Cerebellum (tissue), 5 donors: ENCODE results near the gene LGI2.

DNA sequence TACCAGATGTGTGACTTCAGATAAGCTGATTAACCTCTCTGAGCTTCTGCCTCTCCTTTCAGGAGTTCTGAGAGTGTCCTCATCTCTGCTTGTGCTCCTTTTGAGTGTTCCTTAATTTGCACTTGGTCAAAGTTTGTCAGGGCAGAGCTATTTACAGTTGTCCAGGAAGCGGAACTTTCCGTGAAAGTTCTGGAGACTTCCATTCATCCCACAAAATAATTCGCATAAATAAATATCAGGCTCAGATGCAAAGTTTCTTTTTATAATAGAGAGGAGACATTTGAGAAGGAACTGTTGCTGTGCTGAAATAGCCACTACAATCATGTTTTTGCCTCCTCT is 30.1 kb upstream of the PROM1 start:
- PRO-cap, 3 experiments, result no peak in any of the 3 experiments
- RAMPAGE, long total RNA, result no peak

GRCh38 chr4:16212339-16213050 is 13.8 kb downstream of the TAPT1 start:
- PRO-cap, 3 experiments, result no peak in any of the 3 experiments
- RAMPAGE, long total RNA, result no peak

GRCh38 chr4:16237237-16238202 is 11.2 kb upstream of the TAPT1 start:
- PRO-cap, 3 experiments, result no peak in any of the 3 experiments
- RAMPAGE, long total RNA, result no peak

- PRO-cap, 3 experiments, result no peak in any of the 3 experiments
- RAMPAGE, long total RNA, result no peak
Observed at GRCh38 chr4:16744951-16745472, 153.4 kb downstream of the LDB2 start.

- PRO-cap, 3 experiments, result no peak in any of the 3 experiments
- RAMPAGE, long total RNA, result no peak
Observed at GRCh38 chr4:16817935-16818513, 80.4 kb downstream of the LDB2 start.

DNA sequence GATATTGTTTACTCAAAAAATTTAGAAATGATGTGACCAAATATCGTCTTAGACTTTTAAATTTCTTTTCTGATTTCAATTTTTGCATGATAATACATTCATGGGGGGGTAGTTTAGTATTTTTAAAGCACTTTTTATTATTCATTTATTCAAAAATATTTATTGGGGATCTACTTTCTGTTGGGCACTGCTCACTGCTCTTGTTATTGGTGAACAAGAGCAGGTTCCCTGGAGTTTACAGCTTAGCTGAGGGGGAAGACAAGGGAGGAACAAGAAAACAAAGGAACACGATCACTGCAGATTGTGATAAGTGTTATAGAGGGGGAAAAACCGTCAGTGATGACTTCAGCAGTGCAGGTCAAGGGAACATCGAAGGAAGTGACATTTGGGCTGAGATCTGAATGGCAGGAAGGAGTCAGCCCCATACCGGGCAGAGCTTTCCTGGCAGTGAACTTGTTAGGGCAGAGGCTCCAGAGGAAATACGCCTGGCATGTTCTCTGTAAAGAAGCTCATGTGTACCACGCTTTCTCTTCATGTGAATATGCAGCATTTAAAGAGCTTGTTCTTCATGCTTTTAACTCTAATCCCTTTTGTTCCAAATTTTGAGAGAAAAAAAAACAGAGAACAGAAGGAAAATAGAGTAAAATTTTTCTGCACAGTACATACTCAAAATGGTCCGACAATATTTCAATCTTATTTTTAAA is 78.1 kb downstream of the LDB2 start:
- PRO-cap, 3 experiments, result no peak in any of the 3 experiments
- RAMPAGE, long total RNA, result no peak

DNA sequence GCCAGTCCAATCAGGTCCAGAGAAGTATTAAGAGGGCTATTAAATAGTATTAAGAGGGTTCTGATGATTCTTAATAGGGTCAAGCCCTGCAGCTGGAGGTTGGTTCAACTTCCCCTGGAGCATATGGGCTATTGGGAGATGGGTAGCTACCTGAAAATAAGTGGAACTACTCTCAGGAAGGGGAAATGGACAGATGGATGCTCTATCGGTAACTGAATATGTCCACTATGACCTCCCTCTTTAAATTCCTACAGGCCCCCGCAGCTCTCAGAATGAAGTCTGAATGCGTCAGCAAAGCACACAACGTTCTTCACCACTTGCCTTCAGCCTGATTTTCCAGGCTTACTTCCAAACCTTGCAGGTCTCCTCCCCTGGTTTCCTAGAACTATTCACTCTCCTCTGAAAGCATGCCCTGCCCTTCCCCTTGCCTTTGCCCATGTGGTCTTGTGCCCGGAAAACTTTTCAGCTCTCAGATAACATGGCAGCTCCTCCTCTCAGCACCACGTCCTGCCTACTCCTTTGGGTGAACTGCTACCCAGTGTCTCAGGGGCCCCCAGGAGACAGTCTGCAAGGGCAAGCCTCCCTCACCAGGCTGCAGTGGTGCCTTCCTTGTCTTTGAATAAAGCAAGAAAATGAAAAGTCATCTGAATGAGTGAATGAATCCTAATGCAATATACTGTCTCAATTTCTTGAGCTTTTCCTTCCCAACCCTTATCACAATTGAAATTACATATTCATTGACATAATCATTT is 268.5 kb upstream of the LDB2 start:
- PRO-cap, 3 experiments, result no peak in any of the 3 experiments
- RAMPAGE, long total RNA, result no peak

- PRO-cap, 3 experiments, result no peak in any of the 3 experiments
- RAMPAGE, long total RNA, result no peak
Observed at GRCh38 chr4:17206664-17207122, 305.2 kb downstream of the QDPR start.

DNA sequence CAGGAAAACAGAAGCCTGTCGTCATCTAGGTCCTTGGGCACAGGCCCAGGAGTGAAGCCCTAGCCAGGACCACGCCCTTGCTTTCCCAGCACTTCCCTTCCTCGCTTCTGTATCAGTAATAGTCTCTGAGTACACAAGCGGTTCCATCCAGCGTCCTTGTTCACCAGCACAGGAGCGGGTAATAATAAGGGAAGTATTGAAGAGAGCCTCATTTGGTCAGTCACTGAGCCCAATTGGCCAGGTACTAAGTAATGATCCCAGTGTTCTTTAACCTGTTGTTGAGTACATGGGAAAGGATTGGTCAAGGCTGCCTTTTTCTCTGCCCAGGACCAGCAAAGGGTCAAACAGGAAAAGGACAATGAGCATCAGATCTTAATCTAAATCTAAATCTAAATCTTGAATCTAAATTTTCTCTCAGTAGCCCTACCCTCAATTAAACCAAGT is 74.3 kb downstream of the QDPR start:
- PRO-cap, 3 experiments, result no peak in any of the 3 experiments
- RAMPAGE, long total RNA, result no peak

GRCh38 chr4:17580942-17581828 is 4.2 kb downstream of the LAP3 start:
- PRO-cap, 3 experiments, result no peak in any of the 3 experiments
- RAMPAGE, long total RNA, result no peak

GRCh38 chr4:18318932-18319453 is 297.4 kb upstream of the LCORL start:
- PRO-cap, 3 experiments, result no peak in any of the 3 experiments
- RAMPAGE, long total RNA, result no peak

DNA sequence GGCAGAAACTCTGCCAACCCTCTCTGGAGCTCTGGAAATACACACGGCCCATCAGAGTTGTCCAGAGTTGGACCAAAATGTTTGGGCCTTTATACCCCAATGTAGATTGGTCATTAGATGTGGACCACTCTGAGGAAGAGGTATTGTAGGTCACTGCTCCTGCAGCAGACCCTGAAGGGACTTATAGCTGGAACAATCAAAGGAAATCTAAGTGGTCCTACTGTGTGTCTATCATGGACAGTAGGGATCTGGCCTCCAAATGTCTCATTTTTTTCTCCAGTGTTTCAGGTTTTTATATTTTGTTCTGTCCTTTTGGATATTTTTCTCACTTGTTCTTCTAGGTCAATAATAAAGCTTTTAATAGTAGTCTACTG is 807.5 kb upstream of the LCORL start:
- PRO-cap, 3 experiments, result peak in 3 of 3 experiments; most common minus-strand start position 175 of the sequence (in 3)
- RAMPAGE, long total RNA, result no peak

DNA sequence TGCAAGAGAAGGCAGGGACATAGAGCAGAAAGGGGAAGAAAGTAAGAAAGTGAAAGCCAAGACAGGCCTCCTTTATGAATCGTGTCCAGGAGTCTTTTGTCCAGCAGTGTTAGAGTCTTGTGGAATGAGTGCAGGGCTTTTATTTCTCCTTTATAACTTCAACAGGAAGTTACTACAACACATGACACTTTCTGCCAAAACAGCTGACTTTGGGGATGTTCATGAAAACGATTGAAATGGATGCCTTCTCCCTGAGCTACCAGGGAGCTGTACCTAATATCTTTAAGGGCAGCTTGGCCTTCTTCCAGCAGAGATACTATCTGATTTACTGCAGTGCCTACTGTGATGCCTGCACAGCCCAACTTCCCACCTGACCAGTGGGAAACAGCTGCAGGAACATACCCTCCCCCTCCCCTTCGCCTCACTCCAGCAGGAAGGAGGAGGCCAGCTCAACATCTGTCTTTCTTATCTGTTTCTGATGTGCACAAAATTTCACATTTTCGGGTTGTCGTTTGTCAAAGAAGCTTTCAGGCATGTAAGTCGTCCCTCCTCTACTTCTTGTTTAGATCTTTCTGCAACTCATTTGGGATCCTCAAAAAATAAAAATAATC is 557.6 kb upstream of the SLIT2 start:
- PRO-cap, 3 experiments, result no peak in any of the 3 experiments
- RAMPAGE, long total RNA, result no peak

DNA sequence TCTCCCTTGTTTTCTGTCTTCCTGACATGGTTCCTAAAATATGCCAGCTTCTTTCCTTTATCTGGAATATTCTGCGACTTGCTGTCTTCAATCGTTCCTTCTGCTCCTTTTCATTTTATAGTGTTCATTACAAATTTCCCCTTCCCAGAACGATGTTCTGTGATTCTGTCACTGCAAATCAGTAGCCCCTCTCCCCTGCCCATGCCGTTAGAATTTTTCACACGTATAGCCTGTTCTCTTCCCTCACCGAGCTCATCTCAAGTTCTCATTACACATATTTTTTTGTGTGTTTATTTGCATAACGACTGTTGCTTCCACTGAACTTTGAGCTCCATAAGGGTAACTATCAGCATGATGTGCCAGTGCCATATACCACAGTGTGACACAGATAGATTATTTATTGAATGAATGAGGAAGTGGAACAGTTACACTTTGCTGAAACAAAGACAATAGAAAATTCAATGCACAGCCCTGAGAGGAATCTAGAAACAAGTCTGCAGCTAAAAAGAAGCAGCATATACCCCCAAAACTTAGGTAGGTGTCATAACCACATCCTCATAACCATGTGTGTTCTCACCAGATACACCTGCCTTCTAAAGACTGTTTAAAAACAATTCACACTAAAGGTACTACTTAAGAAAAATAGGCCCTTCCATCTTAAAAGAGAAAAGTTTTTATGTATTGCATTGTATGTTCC is 389.8 kb downstream of the PACRGL start:
- PRO-cap, 3 experiments, result no peak in any of the 3 experiments
- RAMPAGE, long total RNA, result no peak

DNA sequence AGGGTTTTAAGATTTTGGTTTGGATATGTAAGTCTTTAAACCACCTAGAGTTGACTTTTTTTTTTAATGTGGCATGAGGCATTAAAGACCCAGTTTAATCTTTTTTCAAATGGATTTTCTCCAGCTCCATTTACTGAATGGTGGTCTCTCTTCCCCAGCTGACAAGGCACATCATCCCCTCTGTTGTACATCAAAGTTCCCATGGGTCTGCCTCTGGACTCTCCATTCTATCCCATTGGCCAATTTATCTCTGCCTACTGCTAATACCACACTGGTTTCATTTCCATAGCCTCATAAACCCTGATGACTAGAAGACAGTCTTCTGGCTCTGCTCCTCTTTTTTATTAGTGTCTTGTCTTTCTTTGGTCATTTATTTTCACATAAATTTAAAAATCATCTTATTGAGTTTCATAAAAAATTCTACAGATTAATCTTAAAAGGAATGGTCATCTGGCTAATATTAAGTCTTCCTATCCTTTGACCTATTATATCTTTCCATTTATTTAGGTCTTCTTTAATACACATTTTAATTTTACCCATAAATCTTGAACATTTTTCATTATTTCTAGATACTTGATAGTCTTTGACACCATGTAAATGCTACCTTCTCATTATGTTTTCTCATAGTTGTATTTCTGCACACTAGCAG is 116.3 kb downstream of the ADGRA3 start:
- PRO-cap, 3 experiments, result no peak in any of the 3 experiments
- RAMPAGE, long total RNA, result no peak

DNA sequence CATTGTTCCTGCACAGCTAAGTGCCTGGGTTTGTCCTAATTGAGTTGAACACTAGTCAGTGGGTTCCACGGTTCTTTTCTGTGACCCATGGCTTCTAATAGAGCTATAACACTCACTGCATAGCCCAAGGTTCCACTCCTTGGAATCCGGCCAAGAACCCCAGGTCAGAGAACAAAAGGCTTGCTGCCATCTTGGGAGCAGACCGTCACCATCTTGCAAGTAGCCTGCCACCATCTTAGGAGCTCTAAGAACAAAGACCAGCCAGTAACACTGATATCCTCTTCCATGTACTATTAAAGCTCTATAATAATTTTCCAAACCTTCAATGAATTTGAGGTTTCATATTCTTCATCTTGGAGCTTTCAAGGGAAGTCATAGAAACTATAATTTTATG is 642.6 kb upstream of the ADGRA3 start:
- PRO-cap, 3 experiments, result no peak in any of the 3 experiments
- RAMPAGE, long total RNA, result no peak

DNA sequence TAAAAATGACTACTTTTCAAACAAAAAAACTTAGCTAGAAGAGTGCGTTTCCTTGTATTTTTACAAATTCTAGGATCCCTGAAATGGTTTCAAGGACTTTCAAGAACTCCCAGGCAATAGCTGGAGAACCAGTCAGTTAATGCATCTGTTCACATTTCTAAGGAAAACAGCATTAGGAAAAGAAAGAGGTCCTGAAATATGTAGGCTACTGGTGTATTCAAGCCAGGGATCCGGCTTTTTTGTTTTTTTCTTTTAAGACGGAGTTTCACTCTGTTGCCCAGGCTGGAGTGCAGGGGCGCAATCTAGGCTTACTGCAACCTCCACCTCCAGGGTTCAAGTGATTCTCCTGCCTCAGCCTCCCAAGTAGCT is 11.7 kb downstream of the DHX15 start:
- PRO-cap, 3 experiments, result no peak in any of the 3 experiments
- RAMPAGE, long total RNA, result no peak

- PRO-cap, 3 experiments, result no peak in any of the 3 experiments
- RAMPAGE, long total RNA, result no peak
Observed at GRCh38 chr4:24753309-24753583, 42.1 kb upstream of the SOD3 start.

GRCh38 chr4:24794058-24794387 is 1.4 kb upstream of the SOD3 start:
- PRO-cap, 3 experiments, result no peak in any of the 3 experiments
- RAMPAGE, long total RNA, result no peak

- PRO-cap, 3 experiments, result peak in 2 of 3 experiments; most common minus-strand start chr4:25030946 (in 1)
- RAMPAGE, long total RNA, result no peak
Observed at GRCh38 chr4:25030551-25031801, at the start of gene LGI2. LGI2 (minus strand) TSS chr4:25030946.